SJCRH30 (cell line): ENCODE measurements around a stretch of chr14.

DNA sequence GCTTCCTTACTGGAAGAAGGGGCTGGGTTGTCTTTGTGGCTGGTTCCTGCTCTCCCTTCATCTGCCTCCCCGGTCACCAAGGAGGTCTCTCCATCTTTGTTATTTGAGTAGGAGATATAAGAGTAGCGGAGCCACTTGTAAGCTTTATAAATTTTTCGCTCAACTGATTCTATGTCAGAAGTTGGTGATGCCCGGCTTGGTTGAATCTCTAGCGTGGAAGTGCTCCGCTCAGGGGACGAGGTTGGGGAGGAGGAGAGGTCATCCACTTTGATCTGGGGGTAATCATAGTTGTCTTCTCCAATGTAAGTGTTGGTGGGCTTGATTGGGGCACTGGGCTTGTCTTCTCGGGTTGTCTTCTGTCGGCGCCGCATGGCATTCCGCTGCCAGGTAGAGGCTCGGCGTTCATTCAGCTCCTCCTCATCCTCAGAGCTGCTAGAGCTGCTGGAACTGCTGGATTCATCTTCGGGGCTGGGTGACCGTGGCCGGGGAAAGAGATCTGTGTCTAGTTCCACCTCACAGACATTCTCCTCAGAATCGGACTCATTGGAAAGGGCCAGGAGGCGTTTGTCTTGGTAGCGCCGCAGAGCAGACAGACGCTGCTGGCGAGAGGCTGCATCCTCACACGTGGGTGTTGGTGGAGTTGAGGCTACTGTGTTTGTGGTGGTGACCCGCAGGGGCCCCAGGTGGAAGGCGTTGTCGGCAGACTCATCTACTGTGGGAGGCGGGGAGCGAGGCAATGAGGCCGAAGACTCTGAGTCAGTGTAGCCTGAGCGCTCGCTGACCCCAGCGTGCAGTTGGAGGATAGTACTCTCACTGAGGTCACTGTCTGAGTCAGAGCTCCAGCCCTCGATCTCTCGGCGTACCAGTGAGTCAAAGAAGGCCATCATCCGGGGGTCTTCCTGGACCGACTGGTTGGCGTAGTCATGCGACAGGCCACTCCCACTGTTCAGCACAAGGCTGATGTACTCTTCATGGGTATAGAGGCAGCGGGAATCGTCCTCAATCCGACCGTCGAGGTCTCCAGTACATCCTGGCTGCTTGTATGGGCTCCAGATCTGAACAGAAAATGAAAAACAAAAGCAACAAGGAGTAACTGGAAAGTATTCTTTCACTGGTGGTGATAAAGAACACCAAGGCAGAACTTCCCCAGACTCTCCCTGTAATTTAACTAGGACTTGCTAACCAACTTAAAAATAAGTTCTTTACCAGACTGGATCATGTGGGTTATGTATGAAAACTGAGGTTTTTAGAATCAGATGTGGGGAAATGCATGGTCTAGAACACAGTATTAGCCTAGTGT, 75.9 kb upstream of the ACTN1 start:
- RAMPAGE, long total RNA: no peak

DNA sequence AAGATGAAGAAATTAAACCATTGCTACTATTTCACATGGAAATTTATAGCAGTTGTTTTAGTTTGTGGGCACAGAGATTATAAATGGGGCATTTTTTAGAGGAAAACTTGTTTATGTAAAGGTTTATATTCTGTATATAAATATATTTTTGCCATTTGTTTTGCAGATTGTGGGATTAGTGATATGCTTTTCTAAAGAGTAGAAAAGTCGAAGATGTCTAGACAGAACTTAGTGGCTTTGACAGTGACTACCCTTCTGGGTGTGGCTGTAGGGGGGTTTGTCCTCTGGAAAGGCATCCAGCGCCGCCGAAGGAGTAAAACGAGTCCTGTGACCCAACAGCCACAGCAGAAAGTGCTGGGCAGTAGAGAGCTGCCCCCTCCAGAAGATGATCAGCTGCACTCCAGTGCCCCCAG, 18.0 kb downstream of the EXD2 start:
- RAMPAGE, long total RNA: no peak

DNA sequence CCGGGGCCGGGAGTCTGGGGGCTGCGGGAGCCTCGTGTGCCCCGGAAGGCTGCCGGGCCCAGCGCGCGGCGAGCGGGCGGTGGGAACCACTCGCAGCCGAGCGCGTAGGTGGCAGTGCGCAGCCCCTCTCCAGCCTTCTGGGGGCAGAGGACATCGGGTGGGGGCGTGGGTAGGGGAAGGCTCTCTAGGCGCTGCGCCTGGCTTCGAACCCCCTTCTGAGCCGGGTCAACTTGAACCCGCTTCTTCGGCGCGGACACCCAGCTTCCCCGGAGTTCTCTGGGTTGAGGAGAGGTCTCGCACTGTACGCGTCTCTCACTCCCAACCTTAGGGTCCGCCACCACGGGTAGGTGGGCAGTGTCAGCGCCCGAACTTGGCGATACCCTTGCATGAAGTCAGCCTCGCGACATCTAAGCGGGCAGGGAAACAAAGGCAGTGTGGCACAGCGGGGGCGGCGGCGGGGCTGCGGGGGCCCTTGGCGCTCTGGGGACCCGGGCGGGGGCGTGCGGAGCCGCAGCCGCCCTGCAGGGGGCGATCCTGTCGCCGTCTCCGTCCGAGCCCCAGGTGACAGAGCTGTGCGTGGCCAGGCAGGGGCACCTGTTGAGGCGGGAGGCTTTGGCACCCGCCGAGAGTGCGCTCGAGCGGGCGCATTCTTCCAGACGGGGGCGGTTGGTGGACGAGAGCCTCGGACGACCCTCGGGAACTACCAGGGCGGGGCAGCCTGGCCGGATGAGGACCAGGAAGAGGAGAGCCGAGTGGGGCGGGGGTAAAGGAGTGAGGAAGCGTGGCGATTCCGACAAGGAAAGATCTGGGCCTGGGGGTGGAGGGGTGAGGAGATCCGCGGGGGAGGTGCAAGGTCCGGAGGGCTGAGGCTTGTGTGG, 1.1 kb downstream of the GALNT16 start:
- RAMPAGE, long total RNA: no peak

GRCh38 chr14:69261647-69262488, 1.9 kb downstream of the GALNT16 start:
- RAMPAGE, long total RNA: no peak

GRCh38 chr14:69397777-69398179, 321 bp downstream of the ERH start:
- RAMPAGE, long total RNA: no peak

- RAMPAGE, long total RNA: no peak
These were observed 23.2 kb upstream of the PLEKHD1 start for GRCh38 chr14:69461216-69461848.

DNA sequence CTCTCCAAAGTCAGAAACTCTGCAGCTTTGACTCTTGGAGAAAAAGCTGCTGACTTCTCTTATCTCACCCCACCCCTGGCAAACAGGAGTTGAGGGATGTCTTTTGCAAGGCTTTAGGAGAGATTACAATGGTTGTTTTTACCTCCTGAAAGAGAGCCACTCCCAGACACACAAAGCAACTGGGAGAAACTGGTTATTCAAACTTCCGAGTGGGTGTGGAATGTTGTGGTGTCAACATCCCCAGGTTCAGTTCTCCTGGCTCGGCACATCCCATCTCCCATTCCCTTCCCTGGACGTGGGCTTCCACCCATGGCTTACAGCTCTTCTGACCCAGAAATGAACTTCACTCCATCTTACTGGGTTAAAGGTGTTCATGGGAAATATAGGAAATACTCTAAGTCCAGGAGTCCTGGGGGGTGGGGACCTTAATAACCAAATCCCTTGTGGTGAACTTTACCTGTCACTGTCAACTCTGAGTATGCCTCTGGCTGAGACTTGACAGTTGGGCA, 42.0 kb downstream of the CCDC177 start:
- RAMPAGE, long total RNA: no peak

GRCh38 chr14:69615230-69616236, 4.1 kb downstream of the SUSD6 start:
- RAMPAGE, long total RNA: no peak

DNA sequence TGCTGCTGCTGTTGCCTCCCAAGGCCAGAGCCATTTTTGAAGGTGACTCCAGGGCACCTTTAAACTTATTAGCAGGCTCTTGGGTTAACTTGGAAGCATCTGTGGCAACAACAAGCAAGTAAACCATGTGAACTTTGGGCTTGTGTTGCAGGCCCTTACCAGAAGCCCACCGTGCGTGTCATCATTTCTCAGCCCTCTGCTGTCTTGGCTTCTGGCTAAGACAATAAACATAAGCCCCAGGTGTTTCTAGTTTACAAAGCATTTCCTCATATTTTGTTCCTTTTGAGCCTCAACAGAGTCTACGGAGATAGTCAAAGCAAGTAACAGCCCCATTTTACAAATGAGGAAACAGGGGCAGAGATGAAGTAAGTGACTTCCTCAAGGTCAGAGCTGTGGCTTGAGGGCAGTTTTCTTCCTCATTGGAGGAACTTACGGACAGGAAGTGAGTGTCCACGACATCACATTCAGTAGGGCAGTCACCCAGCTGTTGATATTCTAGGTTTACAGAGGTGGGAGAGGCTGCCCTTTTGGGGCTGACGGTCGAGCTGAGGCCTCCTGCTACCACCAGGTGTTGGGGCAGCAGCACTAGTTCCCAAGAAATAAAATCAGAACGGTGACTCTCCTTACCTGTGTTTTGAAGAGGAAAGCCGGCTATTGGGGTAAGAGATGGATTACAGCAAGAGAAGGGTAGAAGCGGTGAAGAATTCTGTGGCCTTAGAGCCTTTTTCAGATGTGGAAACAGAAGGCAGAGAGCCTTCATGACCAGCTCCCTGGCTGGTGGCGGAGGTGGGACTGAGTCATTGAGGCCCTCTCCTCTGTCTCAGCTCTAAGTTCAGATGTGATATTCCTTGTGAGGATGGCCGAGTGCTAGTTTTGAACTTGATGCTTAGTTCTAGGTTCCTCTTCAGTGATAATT, 41.6 kb downstream of the SUSD6 start:
- RAMPAGE, long total RNA: no peak

DNA sequence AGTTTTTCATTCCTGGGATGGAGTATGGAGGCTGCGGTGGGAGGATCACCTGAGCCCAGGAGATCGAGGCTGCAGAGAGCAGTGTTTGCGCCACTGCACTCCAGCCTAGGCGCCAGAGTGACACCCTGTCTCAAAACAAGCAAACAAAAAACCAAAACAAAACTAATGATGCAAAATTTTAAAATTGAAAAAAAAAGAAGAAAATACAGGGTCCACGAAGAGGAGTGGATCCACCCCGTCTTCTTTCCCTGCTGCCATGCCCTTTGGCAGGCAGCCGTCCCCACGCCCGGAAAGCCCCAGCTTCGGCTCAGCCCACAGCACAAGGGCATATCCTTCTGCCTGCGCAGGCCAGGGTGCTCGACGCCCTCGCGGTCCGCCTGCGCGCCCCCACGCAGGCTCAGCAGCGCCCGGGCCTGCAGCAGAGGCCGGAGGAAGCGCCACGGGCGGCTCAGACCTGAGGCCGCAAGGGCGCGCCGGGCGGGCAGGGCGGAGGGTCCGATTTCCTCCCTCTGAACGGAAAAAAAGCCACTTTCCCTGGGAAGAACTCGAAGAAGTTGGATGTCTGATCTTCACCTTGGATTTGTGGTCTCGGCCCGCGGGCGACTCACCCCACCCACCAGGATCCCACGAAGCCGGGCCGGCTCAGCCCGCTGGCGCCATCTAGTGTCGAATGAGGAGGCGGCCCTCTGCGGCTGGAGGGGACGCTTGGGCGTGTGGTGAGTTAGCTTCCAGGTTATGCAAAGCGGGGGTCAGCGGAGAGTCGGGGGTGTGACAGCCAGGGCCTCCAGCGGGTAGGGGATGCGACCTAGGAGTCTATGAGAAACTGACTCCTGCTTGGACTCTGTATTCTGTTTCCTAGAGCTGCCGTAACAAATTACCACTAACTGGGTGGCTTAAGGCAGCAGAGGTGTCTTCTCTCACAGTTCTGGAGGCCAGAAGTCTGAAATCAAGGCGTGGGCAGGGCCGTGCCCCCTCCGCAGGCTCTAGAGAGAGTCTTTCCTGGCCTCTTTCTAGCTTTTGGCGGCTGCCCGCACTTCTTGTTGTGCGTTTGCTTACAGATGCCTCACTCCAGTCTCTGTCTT, 40.1 kb upstream of the SRSF5 start:
- RAMPAGE, long total RNA: no peak

DNA sequence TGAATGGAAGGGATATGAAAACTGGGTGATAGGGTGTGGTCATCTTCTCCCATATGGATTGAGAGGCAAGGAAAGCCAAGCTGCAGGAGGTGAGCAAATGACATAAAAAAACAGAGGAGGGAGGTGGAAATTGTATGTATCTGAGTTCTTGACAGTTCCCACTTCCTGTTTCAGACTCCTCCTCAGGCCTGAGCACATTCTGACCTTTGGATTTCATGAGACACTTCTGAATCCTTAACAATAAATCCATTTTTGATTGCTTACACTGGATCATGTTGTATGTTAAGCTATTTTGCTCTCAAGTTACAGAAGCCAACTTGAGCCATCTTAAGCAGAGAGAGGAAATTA, 11.7 kb upstream of the SRSF5 start:
- RAMPAGE, long total RNA: no peak

- RAMPAGE, long total RNA: no peak
These were observed 2.4 kb upstream of the SMOC1 start for GRCh38 chr14:69876673-69877424.

DNA sequence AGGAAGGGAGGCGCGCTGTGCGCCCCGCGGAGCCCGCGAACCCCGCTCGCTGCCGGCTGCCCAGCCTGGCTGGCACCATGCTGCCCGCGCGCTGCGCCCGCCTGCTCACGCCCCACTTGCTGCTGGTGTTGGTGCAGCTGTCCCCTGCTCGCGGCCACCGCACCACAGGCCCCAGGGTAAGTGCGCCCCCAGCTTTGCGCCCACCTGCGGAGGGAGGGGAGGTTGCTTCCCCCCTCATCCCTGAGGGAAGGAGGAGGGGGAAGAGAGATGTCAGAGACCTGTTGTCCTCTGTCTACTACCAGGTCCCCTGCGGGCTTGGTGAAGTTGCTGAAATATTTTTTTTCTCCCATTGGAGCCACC, 366 bp downstream of the SMOC1 start:
- RAMPAGE, long total RNA: no peak

DNA sequence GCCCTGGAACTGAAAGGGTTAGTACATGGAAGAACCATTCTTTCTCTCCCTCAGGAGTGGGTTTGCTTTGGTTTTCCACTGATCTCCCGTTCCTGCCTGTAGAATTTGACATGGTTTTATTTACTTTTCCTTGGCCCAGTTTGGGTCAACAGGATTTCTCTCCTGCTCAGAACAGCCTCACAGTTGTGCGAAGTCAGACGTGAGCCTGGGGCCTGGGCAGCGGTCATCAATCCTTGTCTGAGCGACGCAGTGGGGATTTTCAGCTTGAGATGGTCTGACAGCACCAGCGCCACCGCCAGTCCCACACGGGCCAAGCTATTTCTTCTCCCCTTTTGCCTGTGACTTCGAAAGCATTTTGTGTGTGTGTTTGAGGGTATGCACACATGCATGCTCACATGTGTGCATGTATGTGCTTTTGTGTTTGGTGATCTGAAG, 58.2 kb downstream of the SMOC1 start:
- RAMPAGE, long total RNA: no peak

DNA sequence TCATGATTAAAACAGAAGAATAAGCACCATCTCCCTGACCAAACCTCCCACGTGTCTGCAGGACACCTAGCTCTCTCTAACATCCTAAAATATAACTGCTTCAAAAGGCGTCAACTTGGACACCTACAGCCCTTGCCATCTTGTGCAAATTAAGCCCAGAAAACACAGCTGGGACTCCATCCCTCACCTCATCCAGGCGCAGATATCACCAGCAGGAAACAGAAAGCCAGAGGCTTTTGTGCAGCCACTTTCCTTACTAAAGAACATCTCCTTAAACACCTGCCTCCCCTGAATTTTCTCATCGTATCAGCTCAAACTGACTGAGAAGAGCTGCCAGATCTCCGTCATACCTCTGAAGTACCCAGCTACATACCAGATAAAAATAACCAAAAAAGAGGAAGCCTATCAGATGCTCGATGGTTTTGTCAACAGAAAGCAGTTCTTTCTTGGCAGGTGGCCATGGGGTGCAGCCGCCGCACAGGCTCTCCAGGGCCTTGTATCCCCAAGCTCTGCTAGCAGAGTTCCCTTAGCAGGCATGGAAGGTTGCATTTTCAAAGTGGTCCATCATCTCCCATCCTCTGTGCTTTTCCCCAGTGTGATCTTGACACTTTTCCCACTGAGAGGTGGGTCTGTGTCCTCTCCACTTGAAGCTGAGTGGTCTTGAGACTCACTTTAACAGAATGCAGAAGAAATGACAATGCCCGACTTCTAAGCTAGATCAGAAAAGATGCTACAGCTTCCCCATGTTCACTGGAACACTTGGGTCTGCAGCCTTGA, 28.7 kb downstream of the MAP3K9 start:
- RAMPAGE, long total RNA: no peak

DNA sequence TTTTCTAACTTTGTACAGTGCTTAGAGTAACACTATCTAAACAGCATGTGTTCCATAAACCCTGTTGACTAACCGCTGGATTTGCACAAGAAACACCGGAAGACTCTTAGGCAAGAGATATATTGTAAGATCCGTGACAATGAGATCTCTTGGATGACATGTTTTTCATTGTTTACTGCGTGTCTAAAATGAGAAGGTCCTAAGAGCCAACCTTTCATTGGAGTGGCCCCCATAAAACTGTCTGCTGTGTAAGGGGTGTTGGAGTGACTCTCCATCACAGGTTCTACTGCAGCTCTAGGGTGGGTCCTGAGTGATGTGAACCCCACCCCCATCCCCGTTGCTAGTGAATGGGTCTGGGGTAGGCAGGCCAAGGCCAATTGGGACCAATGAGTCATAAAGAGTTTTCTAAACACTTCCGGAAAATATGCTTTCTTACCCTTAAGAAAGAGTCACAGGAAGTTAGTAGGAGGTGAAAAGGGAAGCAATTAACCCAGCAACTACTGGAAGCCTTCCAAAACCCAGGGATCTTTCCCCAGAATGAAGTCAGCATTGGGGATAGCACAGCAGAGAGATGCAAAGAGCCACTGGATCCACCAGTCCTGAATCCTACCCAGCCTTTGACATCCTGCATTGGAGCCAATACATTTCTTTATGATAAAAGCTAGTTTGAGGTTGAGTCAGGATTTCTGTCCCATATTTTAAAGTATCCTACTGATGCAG, 24.2 kb upstream of the PCNX1 start:
- RAMPAGE, long total RNA: no peak

DNA sequence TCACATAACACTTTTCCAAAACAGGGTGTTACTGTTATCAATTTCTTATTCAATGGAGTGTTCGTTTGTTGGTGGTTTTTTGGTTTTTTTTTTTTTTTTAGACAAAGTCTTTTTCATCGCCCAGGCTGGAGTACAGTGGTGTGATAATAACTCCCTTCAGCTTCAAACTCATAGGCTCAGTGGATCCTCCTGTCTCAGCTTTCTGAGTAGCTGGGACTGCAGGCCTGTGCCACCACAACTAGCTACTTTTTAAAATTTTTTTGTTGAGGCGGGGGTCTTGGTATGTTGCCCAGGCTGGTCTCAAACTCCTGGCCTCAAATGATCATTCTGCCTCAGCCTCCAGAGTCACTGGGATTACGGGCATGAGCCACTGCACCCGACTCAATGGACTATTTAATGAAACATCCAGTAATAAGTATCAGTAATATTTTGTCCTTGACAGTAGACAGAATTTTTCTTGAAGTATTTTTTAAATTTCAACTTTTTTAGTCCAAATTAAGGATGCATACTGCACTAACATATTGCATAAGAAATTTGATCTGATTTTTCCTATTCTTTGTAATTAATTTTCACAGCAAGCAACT, 11.6 kb downstream of the PCNX1 start:
- RAMPAGE, long total RNA: no peak

DNA sequence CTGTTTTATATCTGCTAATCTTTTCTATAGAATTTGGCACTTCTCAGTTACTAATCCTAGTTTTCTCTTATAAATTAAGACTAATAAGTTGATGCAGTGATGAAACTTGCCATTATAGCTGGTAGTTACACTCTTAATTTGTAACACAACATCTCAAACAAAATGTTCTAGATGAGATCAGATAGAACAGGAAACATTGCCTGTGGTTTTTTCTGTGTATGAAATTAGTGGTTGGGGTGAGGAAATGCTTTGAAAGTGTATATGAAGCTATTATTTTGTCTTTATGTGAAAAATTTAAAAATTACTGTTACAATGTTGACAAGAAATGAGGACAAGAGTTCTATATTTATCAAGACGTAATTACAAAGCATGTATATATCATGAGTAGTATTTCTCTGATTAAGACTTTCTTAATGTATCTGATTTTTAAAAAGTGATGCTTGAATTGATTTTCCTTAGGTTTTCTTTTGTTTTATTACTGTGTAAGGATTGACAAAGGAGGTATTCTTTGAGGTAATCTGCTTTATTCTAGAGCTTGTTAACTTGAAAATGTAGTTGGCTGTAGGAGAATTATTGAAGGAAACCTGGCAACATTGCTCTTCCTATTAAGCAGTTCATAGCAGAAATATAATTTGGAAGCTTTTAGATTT, 92.0 kb downstream of the PCNX1 start:
- RAMPAGE, long total RNA: no peak

GRCh38 chr14:71343232-71343764, 23.0 kb downstream of the SIPA1L1 start:
- RAMPAGE, long total RNA: no peak

GRCh38 chr14:71384181-71385041, 64.1 kb downstream of the SIPA1L1 start:
- RAMPAGE, long total RNA: no peak